Left common carotid artery plus branches (tissue), 1 donor: Measurements from ENCODE around the genes NPPC, ALPI, TIGD1 and GIGYF2.

DNA sequence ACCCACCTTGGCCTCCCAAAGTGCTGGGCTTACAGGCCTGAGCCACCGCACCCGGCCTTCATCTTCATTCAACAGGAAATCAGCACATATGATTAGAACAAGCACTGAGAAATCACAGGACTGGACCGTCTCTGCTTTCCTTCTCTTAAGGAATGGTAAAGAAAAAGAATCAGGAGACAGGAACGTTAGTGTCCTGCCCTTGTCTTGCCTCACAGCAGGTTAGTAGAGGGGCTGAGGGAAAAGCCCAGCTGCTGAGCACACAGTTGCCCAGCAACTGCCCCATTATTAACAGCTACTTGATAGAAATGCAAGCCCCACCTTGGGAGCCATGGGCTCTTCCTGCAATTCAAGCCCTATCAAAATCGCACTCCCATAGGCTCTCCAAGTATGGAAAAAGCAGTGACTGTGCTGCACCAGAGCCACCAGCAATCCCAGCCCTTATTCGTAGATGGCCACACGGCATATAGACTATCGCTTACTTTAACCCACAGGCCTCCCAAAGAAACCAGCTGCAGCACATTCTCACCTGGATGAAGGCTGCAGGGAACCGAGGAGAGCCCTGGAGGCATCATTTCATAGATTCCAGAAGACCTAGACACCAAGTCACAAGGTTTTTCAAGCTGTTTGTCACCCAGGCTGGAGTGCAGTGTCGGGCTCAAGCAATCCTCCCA is 11.6 kb downstream of the NCL start:
- PRO-cap, result no peak

- PRO-cap, result no peak
These were observed 9.6 kb downstream of the NCL start for GRCh38 chr2:231454431-231455320.

- PRO-cap, result no peak
These were observed 51.7 kb downstream of the TEX44 start for GRCh38 chr2:231644297-231644885.

DNA sequence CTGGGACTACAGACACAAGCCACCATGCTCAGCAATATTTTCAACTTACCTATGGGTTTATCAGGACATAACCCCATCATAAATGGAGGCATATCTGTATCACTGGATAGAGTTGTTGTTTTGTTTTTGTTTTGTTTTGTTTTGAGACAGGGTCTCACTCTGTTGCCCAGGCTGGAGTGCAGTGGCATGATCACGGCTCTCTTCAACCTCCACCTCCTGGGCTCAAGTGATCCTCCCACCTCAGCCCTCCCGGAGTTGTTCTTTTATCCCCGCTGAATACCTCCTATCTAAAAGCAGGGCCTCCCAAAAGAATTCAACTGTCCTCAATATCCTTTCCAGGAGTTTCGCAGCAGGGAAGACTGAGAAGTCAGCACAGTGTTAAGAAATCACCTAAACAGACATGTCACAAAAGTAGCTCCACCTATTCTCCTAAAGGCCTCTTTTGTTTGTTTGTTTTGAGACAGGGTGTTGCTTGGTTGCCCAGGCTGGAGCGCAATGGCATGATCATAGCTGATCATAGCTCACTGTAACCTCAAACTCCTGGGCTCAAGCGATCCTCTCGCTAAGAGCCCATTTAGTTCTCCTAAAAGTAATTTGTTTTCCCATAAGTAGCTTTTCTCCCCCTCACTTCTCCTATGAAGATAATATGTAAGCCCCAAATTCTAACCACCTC is 53.7 kb downstream of the TEX44 start:
- PRO-cap, result no peak

- PRO-cap, result no peak
These were observed 6.3 kb downstream of the PTMA start for GRCh38 chr2:231714510-231715093.

DNA sequence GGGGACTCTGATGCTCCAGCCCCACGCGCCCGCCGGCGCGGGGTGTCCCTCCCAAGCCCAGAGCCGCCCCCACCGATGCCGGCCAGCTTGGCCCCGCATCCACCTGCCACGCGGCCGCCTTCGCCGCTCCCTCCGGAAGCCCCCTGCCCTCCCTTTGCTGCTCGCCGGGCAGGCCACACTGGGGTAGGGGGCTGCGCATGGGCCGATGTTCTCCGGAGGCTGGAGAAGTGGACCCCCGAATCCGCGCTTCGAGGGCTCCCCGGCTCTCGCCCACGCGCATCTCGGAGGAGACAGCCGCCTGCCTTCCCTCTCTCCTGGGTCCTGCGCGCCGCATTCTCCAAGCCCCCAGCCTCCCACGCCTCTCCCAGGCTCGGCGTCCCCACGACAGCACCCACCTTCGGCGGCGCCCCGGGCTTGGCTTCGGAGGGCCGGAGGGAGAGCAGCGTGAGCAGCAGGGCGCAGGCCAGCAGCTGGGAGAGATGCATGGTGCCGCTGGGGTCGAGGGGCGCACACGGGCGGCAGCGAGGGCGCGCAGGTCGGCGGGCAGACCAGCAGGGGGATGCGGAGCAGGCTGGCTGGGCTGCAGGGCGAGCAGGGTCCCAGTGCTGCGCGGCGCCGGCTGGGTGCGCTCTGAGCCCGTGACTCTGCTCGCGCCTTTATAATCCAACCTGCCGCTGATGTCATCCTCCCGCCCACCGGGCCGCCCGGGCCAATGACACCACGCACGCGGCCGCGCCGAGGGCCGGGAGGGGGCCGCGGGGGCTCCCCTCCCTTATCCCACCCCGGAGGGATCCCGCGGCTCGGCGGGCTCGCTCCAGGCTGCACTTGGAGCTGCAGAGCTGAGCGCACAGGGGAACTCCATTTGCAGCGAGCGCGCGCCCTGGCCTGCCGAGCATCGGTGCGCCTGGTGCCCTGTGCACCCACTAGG is at the start of gene NPPC:
Gene NPPC, minus strand, starts transcription at position 632 of the 928 bp plus-strand sequence.
- PRO-cap, result no peak

GRCh38 chr2:231985597-231986190 is 24.2 kb downstream of the DIS3L2 start:
- PRO-cap, result no peak

- PRO-cap, result no peak
These were observed 58.7 kb upstream of the ALPP start for GRCh38 chr2:232319847-232320277.

DNA sequence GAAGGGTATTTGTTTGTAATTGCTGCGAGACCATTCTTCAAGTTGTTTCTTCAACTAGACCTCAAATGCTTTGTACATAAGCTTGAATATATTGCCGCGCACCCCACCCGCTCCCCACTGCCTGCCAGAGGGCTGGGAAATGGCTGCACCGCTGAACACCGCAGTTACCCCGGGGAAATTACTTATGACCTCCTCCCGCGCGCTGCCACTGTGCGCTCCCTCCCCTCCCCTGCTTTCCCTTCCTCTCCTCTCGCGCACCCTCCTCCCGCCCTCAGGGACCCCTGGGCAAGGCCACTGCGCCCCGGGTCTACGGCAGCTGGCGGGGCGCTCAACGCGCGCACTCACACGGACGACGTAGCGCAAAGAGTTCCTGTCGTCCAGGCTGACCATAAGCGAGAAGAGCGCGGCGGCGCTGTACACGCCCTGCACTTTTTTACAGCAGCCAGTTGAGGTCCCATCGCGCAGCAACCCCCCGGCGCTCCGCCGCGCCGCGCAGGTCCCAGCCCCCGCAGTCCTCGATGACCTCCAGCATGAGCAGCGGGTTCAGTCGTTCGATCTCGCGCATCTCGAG is 7.9 kb downstream of the ALPP start:
- PRO-cap, result no peak

GRCh38 chr2:232455874-232456387 is at the start of gene ALPI:
TSS of gene ALPI (plus strand) at chr2:232456153.
- PRO-cap, result no peak

DNA sequence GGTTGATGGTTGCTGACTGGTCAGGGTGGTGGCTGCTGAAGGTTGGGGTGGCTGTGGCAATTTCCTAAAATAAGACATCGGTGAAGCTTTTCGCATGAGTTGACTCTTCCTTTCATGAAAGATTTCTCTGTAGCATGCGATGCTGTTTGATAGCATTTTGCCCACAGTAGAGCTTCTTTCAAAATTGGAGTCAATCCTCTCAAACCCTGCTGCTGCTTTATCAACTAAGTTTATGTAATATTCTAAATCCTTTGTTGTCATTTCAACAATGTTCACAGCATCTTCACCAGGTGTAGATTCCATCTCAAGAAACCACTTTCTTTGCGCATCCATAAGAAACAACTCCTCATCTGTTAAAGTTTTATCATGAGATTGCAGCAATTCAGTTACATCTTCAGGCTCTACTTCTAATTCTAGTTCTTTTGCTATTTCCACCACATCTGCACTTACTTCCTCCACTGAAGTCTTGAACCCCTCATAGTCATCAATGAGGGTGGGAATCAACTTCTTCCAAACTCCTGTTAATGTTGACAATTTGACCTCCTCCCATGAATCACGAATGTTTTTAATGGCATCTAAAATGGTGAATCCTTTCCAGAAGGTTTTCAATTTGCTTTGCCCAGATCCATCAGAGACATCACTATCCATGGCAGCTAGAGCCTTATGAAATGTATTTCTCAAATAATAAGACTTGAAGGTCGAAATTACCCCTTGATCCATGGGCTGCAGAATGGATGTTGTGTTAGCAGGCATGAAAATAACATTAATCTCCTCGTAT is 2.0 kb downstream of the TIGD1 start:
- PRO-cap, result no peak

- PRO-cap, result bidirectional peak, plus-strand start at chr2:232550689, minus-strand start at chr2:232550516
These were observed at the start of gene TIGD1 for GRCh38 chr2:232550241-232550785. TSS of gene TIGD1 (minus strand) at chr2:232550557.

- PRO-cap, result unidirectional peak, plus-strand start at chr2:232697331
These were observed at the start of gene GIGYF2 for GRCh38 chr2:232696716-232697499. TSS of gene GIGYF2 (plus strand) at chr2:232697331.

GRCh38 chr2:232698086-232698339 is 882 bp downstream of the GIGYF2 start:
- PRO-cap, result no peak

GRCh38 chr2:232790459-232791566 is 14.4 kb upstream of the KCNJ13 start:
- PRO-cap, result no peak

DNA sequence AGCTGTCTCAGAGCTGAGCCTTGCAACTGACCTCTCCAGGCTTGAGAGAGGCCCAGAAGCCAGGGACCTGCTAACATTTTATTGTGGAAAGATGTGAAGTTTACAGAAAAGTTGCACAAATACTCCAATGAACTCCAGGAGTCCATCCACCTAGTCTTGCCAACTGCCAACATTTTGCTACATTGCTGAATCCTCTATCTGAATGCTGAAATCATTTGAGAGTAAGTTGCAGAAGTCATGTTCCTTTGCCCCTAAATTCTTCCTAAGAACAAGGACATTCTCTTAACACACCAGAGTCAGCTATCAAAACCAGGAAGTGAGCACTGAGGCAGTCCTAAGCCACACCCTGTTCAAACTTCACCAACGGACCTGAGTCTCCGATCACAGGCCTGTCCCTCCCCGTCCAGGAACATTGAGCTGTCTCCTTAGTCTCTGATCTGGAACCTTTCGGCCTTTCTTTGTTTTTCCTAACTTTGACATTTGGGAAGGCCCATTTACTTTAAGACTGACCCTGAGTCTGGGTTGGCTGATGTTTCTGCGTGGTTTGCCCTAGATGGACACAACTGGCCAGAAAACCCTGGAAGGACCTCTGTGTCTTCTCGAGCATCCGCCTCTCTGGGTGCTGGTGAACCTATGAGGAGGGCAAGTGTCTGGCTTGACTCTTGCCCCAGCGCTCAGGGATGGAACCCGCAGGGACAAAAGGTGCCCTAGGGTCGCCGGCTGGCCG is 4.1 kb downstream of the SNORC start:
- PRO-cap, result no peak

GRCh38 chr2:232890817-232891678 is 21.0 kb downstream of the SNORC start:
- PRO-cap, result no peak

GRCh38 chr2:233041955-233042443 is 9.5 kb downstream of the NEU2 start:
- PRO-cap, result no peak

DNA sequence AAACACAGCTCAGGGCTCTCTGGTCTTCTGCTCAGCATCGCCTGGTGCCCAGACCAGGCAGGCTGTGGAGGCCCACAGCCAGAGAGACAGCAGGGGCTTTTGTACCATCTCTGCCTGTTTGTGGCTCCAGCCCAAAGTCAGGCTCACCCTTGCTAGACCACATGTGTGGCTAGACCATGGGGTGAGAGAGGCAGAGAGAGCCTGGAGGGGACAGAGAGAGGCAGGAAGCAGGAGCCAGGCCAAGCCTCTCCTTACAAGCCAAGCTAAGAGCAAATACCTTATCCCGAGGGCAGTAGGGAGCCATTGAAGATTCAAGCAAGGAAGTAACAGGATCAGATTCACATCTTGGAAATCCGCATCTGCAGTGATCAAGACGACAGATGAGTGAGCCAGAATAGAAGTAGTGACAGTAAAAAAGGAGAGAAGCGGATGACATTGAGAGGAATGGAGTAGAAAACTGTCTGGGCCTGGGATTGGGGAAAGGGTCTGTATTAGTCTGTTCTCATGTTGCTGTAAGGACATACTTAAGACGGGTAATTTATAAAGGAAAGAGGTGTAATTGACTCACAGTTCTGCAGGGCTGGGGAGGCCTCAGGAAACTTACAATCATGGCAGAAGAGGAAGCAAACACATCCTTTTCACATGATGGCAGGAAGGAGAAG is 60.8 kb upstream of the ATG16L1 start:
- PRO-cap, result no peak

DNA sequence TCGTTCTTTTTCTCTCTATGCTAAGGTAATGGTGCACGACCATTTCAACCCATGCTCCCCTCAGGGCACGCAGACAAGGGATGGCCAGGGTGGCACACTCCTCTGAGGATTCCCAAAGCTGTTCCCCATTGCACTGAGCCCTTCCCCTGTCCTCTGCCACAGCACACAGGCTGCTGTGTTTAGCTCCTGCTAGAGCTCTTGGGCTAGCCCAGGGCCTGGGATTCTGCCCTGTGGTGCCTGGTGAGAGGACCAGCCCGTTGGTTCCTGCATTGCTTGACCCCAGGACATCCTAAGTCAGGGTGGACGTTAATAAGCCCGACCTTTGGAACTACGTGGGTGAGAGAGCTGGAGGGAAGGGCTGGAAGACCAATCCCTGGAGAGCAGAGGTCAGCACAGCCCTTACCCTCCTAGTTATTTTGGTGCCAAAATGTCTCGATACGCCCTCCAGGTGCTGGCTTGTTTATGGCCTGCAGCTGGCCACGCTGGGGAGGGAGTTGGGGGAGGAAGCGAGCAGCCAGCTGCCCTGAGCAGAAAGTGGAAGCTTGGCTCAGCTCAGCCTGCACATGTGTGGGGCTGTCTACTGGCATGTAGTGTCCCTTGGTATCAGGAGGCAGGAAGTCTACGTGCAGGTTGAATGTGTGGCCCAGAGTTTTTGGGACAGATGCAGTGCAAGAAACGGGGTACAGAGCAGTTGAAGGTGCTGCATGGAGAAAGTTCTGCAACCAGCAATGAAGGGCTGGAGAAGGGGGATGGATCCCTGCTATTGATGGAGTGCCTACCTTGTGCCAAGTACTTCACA is 5.3 kb upstream of the DGKD start:
- PRO-cap, result no peak